ENCODE measurements around the genes BRI3 and ARPC1B.

- PRO-cap, result bidirectional peak, plus-strand start at chr7:98281677, minus-strand start at chr7:98281242
Observed at GRCh38 chr7:98281100-98282050, at the start of gene BRI3. Gene BRI3, plus strand, starts transcription at chr7:98281686.

- PRO-cap, result no peak
Observed at GRCh38 chr7:98282051-98283138, 909 bp downstream of the BRI3 start.

- PRO-cap, result no peak
Observed at GRCh38 chr7:98294391-98295384, 13.2 kb downstream of the BRI3 start.

GRCh38 chr7:98357643-98357923, 43.3 kb downstream of the BAIAP2L1 start:
- PRO-cap, result no peak

GRCh38 chr7:98569515-98570503, 47.3 kb upstream of the NPTX2 start:
- PRO-cap, result no peak

DNA sequence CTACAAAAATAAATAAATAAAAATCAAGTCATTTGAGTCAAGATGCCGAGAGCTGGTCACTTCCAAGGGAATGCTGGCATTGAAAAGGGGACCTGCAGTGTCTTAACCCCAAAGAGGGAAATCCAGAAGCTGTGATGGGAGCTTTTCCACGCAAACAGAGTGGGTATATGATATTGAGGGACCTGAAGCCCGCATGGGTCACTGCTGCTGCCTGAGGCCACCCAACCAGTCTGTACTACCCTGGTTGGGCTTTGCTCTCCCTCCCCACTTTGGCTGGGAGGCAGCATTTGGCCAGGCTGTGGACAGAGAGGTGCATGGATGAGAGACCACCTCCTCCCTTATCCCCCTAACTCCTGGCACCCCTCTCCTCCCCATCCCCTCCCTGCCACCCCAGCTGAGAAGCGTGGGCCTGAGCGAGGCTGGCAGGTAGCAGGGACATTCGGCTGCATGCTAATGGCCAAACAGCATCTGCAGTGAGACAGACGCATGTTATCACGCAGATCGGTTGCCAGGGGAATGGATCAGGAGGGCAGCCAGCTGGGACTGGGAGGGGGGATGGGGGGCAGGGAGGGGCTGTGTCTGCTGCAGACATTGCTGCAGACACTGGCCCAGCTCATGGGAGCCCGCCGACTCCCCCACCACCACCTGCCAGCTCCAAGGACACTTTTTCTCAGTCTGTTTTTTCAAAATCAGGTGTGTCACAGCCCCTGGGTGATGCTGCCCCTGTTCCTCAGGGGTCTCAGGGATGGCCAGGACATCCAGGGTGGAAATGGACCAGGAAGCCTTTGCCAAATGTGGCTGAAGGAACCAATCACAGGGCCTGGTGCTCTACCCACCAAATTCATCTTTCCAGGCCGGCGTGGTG, 2.5 kb downstream of the TMEM130 start:
- PRO-cap, result unidirectional peak, minus-strand start at position 455 of the sequence

- PRO-cap, result no peak
Observed at GRCh38 chr7:98998845-98999282, 120.5 kb downstream of the TRRAP start.

- PRO-cap, result no peak
Observed at GRCh38 chr7:99040218-99041118, 103.4 kb downstream of the SMURF1 start.

DNA sequence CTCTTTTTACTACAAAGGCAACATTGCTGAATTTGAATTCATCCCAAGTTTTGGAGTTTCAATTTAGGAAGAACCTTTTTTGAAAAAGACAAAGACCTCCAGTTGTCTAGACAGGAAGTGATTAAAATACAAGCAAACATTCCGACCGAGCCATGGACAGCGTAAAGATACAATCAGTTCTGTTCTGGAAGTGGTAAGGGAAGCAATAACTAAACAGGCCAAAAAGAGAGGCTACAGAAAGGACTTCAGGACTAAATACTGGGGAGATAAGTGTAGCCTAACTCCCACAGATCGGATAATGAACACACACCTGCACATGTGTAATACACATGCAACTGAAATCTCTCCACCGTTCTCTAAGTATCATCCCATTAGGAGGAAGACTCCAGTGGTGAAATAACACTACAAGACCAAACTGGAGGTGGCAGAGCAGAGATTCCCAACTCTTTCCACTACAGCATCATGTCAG, 100.9 kb downstream of the SMURF1 start:
- PRO-cap, result no peak

DNA sequence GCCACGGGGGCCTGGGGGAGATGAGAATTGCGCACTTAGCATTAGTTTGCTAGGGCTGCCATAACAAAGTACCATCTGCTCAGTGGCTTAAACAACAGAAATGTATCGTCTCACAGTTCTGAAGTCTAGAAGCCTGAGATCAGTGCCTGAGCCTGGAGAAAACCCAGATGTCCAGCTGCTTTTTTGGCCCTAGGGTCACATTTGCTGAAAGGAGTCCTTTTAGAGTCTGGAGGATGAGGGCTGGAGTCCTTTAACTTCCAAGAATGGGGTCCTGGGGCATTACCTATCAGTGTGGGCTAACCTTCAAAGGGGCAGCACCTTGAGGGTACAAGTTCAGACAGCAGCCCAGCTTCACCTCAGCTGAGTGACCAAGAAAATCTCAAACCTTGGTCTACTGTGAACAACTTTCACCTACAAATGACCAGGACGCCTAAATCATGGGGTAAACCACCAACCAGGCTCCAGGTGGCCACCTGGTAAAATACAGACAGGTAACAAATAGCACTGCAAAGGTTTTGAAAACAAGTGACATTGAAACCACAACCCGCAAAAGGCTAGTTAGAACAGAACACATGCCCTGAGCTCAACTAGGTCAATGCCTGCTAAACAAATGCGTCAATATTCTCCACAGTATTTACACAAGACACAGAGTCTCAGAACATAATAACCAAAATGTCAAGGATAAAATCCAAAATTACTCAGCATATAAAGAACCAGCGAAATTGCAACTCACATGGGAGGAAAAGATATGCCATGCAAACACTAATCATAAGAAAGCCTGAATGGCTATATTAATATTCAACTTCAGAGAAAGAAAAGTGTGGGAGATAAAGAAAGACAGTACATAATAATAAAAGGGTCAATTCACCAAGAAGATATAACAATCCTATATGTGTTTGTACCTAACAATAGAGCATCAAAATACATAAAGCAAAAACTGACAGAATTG, 47.9 kb downstream of the SMURF1 start:
- PRO-cap, result no peak

GRCh38 chr7:99107359-99107814, 36.5 kb downstream of the SMURF1 start:
- PRO-cap, result no peak

DNA sequence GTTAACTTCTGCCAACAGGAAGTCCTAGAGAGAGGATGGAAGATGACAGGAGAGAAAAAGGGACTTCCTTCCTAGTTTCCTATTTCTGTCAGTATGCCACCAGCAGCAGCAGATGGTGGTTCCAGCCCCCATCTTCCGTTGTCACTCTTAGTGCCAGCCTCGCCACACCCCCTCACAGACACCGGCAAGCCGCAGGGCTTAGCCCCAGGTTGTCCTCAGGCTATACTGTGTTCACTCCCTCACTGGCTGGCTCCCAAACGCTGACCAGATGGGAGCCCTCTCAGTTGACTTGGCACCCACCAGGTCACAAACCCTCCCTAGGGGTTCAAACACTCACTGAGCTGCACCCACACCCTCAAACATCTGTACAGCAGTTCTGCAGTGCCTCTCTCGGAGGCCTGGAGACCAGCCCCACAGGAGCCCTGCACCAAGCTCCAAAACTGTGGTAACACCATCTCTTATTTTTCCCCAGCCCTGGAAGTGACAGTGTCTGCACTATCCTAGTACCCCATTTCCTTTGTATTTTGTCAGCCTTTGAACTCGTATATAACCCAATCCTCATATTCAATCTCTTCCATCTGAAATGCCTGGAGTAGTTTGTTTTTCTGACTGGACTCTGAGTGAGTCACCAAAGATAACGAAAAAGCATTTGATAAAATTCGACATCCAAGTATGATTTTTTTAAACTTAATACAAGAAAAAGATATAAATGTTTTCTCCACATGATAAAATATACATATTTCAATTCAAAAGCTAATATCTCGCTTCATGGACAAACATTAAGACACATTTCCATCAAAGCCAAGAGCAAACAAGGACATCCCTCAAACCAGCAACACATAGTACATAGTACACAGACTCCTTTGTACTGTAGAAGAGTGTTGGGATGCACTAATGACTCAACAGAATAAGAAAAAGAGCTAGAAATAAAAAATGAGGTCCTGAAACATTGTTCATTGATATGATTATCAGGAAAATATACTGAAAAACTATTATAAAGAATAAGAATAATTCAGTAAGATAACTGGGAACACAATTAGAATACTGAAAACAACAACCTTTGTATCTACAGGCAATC, 34.5 kb downstream of the SMURF1 start:
- PRO-cap, result no peak

DNA sequence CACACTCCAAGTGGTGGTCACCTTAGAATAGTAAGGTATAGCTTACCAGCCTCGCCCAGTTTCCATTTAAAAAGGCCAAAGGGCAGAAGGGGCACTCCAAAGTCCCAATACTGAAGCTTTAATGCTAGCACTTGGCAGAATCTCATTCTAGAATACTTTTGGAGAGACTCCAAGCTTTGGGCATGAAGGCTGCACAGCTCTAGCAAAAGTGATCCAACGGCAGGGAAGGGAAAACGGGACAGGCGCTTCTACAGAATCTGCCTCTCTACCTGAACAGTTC, 19.7 kb downstream of the SMURF1 start:
- PRO-cap, result no peak

- PRO-cap, result unidirectional peak, minus-strand start at chr7:99241867
Observed at GRCh38 chr7:99241632-99241976, 33.7 kb upstream of the KPNA7 start.

- PRO-cap, result unidirectional peak, plus-strand start at chr7:99374278; bidirectional peak, plus-strand start at chr7:99374730, minus-strand start at chr7:99374597
Observed at GRCh38 chr7:99373809-99374897, at the start of gene ARPC1B. Gene ARPC1B, plus strand, starts transcription at chr7:99374730.

GRCh38 chr7:99392292-99392974, 16.0 kb downstream of the PDAP1 start:
- PRO-cap, result unidirectional peak, plus-strand start at chr7:99392868

DNA sequence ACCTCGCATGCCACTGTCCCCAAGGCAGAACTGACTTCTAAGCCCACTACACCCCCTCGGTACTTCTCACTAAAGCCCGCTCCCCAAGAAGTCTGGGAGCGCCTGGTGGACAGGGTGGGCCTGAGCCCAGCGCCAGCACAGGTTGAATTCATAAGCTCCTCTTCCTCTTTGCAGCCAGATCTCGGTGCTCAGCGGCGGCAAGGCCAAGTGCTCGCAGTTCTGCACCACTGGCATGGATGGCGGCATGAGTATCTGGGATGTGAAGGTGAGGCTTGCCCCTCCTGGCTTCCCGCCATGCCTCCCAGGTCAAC, 14.6 kb downstream of the PDAP1 start:
- PRO-cap, result no peak

DNA sequence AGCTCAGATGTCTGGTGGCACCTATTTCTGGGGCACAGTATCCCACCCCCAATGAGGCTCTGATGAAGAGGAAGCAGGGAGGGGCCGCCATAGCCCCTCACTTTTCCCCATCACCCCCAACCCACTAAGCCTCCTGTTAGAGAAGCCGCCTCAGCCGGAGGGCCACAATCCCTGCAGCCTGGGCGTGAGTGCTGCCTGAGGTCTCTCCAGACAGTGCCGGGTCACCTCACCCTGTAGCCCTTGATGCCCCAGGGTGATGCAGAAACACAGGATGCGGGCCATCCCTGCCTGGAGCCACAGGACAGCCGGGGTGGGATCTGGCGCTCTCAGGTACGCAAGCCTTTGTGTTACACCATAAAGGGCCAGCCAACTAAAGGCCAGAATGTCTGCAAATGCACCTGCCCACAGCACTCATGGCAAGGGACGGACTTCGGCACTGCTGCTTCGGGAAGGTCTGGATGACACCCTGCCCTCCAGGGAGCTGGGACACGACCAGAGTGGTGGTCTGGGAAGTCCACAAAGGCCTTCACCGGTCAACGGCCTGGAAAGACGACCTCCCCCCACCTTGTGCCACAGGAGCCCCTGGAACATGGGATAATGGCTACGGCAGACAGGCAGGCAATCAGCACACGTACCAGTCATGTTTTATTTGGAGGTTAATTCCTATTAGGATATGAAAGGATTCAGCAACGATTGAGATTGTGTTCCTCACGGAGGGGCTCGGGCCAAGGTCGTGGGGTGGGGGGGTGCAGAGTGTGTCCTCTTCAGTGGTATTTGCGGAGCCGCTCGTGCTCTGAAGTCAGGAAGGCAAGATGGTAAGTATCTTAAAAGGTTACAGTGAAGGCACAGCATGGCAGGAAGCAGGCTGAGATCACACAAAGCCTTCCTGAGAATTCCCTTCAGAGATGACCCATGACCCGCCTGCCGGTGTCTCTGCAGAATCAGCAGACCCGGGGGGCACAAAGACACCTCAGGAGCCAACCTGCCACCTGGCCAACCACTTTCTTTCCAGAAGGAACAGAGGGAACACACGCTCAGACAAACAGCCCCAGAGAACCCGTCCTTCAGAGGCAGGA, 8.1 kb downstream of the ATP5MF start:
- PRO-cap, result unidirectional peak, plus-strand start at position 692 of the sequence

DNA sequence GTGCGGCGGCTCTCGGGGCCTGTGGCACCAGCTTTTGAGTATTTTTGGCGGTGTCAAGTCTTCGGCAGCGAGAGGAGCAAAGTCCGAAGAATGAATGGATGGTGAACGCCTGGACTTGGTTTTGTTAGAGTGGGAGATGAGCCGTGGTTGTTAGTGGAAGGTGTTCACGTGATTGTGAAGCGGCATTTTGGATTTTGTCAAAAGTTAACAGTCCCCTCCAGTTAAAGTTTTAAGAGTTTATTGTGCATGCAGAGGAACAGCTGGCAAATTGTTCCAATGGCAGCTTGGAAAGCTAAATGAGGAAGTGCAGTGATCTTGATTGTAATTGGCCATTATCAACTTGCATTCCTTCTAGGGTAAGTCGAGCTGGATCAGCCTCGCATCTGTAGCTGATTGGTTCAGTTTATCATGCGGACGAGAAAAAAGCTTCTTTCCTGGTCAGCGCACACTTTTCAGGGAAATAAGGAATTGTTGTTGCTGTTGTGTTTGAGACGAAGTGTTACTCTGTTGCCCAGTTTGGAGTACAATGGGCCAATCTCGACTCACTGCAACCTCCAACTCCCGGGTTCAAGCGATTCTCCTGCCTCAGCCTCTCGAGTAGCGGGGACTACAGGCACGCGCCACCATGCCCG, 577 bp downstream of the ZNF789 start:
- PRO-cap, result no peak

GRCh38 chr7:99500505-99500863, 403 bp upstream of the ZNF394 start:
- PRO-cap, result no peak

Data from fallopian tube (tissue), 1 donor.